ReNcell CX (cell line): ENCODE measurements around the genes NR2C2 and RBSN.

DNA sequence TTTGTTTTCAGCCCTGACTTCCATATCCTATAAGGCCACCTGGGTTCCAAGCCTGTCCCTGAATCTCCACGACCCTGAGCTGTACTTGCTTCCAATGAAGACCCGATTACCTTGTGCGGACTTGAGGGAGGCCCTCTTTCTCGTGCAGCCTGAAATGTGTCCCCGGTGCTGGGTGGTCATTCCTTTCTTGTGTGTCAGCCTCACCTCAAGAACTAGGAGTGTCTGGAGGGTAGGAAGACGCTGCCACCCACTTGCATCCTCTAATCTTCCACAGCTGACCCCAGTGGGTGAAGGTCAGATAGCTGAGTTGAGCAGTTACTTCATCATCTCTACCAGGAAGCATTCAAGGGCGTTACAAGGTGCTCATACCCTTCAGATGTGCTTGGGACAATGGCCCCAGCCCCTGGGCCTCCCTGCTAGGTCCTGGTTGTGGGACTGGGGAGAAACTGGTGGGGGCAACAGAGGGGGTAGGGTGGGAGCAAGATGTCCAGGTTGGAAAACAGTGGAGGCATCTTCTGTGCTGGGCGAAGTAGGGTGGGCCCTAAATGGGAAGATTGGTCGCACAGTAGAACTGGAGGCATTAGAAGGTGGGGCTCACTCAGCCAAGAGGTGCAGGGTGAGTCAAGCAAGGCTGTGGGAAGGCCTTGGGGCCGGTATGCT is 74.2 kb downstream of the LSM3 start:
- PRO-cap: no peak

GRCh38 chr3:14319464-14320060 is 82.8 kb upstream of the SLC6A6 start:
- PRO-cap: no peak

GRCh38 chr3:14351913-14352500 is 50.4 kb upstream of the SLC6A6 start:
- PRO-cap: no peak

DNA sequence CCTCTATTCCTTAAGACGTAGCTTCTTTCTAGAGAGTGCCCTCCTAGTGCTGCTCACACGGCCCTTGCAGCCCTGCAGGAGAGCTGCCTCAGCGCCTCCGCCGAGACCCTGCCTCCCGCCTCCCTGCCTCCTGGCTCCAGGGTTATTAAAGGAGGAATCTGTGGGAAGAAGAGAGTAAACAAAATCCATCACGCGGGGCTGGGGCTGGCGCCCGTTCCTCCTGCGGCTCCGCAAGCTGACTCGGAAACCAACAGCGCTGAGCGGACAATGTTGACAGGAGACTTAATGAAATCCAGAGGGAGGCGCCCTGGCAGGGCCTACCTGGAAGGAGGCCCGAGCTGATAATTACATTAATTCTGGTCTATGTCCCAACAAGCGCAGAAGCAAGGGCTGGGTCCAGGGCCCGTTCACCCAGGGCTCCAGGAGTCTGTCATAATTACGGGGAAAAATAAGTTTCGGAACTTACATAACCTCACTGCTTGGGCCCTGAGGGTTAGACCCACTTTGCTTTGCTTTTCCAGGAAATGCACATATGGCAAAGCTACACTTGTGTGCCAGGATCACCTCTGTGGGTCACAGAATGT is 43.9 kb upstream of the SLC6A6 start:
- PRO-cap: no peak

GRCh38 chr3:14436562-14437244 is 34.3 kb downstream of the SLC6A6 start:
- PRO-cap: no peak

- PRO-cap: no peak
These were observed 48.7 kb upstream of the CCDC174 start for GRCh38 chr3:14602679-14603433.

GRCh38 chr3:14616925-14617326 is 34.6 kb upstream of the CCDC174 start:
- PRO-cap: no peak

DNA sequence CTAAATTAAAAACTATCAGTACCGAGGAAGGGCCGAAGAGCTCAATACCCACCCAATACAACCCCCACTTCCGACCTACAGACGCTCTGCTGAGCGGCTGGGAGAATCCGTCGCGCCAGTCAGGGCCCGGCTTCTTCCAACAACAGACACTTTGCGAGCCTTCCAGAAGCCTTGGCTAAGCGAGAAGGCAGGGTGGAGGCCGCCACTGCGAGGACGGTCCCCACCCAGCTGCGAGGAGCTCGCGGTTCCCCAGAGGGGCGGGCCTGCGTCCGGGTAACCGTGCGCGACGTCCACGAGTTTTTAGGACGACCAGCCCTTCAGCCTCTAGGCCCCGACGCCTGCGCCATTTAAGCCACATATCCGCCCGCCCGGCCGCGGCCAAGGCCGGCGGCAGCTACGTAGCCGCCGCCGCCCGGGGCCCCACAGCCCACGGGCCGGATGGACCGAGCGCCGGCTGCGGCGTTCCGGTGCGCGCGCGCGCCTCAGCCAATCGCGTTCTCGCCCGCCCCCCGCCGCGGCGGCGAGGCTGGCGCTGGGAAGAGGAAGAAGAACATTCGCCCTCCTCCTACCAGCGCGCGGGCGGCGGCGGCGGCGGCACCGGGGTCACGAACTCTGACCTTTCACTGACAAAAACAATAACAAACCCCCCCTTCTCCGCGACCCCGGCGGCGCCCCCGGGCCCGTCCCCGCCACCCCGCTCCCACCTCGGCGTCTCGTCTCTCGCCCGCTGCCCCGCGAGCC is at the start of gene NR2C2:
TSS of gene NR2C2 (plus strand) at position 549 of the 741 bp plus-strand sequence.
- PRO-cap: unidirectional peak, plus-strand start at position 124 of the sequence; bidirectional peak, plus-strand start at position 559 of the sequence, minus-strand start at position 418 of the sequence

- PRO-cap: no peak
These were observed 2.8 kb downstream of the NR2C2 start for GRCh38 chr3:14949991-14950721.

- PRO-cap: no peak
These were observed 42.1 kb downstream of the MRPS25 start for GRCh38 chr3:15022854-15023628.

GRCh38 chr3:15098457-15099500 is at the start of gene RBSN:
TSS of gene RBSN (minus strand) at chr3:15099148.
- PRO-cap: bidirectional peak, plus-strand start at chr3:15098937, minus-strand start at chr3:15098805; bidirectional peak, plus-strand start at chr3:15099292, minus-strand start at chr3:15099142

DNA sequence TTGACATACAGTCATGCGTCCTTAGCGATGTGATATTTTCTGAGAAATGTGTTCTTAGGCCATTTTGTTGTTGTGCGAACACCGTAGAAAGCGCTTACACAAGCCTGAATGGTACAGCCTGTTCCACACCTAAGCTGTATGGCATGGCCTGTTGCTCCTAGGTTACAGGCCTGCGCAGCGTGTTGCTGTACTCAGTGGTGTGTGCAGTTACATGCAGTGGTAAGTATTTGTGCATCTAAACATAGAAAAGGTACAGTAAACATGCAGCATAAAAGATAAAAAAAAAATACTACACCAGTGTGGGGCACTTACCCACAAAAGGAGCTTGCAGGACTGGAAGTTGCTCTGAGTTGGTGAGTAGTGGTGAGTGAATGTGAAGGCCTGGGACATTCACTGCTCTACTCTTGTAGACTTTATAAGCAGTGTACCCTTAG is 993 bp downstream of the CAPN7 start:
- PRO-cap: no peak

DNA sequence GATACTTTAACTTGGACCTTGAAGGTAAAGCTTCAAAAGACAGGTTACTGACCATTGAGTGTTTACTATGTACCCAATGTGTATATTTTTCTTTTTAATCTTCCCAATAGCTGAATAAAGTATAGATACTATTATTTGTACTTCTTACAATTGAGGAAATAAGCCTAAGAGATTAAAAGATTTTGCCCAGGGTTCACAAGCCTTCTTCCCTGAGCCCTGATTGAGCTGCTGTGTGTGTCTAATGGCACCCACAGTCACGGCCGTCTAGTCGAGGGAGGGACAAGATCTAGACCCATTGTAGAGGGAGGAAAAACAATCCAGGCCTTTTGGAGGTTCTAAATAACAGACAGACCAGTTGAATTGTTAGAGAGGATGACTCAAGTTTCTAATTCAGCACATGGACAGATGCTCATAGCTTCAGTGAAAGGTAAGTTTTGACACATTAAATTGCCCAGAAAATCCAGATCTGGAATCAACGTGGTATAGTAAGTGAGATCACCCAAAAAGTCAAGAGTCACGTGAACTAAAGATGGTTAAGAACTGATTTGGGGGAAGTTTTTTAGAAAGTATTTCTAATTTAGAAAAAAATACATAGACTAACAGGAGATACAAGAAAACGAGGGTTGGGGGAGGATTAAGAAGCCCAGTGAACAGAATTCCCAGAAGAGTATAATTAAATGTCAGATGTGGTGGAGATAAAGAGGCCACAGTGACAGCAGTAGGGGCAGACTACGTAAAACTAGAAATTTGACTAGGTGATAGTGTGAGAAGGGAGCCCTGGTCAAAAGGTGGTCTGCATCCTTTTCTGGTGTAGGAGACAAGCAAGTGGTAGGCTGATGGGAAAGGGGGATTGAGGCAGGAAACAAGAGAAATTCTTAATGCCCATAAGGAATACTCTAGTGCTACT is 47.0 kb downstream of the CAPN7 start:
- PRO-cap: no peak

DNA sequence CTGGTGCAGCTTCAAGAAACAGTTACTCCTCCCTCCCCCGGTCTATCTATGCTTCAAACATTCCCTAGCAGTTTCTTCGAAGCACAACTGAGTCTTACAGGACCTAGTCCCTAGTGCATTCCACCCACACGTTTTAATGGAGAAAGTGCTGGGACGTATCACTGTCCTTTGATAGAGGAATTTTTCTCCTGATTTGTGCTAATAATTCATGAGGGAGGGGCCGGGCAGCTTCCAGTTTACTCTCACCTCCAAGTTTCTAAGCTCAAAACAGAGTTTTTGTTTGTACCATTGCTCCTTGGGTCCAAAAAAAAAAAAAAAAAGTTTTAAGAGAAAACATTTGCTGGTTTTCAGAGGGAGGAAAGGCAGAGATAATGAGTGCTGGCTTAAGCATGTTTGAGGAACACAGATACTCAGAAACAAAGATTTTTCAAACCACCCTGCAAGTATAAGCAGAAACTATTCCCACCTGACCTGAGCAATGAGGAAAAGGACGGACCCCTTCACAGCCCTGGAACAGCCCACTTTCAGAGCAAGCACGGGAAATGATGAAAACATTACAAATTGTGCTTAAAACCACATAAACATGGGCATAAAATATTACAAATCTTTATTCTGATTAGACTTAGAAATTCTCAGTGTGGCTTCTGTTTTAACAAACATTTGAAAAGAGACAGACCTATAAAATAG is 7.7 kb downstream of the SH3BP5 start:
- PRO-cap: no peak

DNA sequence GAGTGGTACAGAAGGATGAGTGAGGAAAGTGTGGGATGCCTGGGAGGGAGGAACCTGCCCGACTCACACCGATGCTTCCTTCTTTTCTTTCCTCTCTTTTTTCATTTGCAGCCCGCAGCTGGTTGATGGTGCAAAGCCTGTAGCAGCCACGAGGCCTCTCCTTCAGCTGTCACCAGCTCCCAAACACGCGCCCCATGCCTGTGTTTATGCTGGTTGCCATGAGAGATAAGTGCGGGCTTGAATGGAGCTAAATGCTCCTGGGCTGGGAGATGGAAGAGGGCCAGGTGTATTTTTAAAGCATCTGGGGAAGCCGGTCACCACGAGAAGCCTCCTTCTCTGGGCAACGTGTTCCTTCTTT is 9.4 kb downstream of the COLQ start:
- PRO-cap: no peak

GRCh38 chr3:15781259-15782062 is 16.3 kb downstream of the ANKRD28 start:
- PRO-cap: no peak

DNA sequence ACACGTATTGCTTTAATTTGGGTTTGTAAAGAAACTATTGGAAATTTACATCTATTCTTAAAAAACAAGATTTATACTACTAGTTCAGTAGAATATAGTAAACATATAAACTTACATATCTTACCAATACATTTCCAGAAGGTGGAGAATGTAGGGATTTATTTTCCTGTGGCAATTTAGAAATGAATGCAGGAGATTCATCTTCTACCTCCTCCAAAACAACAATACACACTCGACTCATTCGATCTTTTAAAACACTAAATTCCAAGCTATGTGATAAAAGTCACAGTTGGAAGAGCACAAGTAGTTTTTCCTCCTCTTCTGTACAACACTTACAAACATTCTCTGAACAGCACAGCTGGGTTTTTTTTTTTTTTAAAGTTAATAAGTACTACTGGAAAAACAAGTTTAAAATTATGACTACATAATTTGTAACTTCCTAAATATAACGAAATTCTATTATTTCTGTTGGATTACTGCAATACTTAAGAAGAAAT is 1.4 kb downstream of the ANKRD28 start:
- PRO-cap: no peak

DNA sequence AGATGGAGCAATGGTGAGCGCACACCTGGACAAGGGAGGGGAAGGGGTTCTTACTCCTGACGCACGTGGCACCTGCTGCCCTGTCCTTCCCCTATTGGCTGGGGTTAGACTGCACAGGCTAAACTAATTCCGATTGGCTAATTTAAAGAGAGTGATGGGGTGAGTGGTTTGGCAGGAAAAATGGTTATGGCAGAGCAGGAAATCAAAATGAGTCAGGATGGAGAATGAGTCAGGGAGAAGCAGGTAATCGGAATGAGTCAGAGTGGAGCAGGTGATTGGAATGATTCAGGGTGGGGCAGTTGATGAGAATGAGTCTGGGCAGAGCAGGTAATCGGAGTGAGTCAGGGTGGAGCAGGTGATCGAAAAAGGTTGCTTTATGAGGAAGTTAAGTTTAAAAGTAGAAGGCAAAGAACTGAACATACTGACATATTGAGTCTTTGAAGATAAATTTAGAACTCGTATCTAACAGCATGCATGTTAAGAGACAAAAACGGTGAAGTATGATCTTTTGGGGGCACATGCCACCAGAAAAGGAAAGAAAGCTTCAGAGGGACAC is 73.0 kb upstream of the GALNT15 start:
- PRO-cap: no peak

DNA sequence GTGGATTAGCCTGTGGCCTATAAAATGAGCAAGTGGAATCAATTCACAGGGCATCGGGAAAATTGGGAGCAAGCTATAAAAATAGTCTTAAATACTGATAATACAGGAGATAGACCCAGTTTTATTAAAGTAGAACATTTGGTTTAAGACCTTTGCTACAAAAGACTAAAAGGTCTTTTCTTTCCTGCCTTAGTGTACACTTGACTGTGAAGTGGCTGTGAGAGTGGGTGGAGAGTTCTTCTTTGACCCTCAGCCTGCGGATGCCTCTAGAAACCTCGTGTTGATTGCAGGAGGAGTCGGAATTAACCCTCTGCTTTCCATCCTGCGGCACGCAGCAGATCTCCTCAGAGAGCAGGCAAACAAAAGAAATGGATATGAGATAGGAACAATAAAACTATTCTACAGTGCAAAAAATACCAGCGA is 36.4 kb downstream of the OXNAD1 start:
- PRO-cap: no peak

DNA sequence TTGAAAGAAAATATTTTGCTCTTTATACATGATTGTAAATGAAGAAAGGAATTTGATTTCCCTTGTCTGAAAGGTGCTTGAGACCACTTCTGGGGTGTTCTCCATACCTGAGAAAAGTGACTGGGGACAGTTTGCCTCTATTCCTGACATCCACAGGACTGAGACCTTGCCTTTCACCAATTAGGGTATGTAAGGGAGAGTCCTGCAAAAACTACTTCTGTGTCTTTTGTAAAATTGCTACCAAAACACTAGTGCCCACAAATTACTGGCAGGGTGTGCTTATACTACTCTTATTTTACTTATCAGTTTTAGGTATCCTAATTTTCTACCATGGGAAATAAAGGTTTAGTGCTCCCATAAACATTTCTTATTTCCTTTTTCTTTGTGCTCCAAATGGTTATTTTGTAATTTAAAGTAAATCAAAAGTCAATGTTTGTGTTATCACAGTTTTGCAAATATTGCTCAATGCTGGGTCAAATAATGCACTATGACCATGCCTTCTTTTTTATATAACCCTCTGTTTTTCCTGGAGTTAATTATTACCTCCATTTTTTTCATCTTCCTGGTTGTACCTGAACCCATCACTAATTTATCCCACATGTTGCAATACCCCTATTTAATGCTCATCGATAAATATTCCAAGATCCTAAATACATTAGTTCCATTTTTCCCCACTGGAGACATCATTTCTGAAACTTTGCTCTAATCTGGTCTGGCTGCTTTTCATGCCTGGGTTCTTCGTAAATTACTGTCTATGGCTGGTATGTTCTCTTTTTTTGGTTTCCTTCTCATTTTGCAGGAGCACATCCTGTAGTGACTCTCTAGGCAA is 66.2 kb downstream of the OXNAD1 start:
- PRO-cap: no peak